Measurements from ENCODE around the genes NGDN, FITM1 and TINF2.

- PRO-cap = no peak
These were observed 10.9 kb downstream of the MYH7 start for GRCh38 chr14:23424548-23425020.

DNA sequence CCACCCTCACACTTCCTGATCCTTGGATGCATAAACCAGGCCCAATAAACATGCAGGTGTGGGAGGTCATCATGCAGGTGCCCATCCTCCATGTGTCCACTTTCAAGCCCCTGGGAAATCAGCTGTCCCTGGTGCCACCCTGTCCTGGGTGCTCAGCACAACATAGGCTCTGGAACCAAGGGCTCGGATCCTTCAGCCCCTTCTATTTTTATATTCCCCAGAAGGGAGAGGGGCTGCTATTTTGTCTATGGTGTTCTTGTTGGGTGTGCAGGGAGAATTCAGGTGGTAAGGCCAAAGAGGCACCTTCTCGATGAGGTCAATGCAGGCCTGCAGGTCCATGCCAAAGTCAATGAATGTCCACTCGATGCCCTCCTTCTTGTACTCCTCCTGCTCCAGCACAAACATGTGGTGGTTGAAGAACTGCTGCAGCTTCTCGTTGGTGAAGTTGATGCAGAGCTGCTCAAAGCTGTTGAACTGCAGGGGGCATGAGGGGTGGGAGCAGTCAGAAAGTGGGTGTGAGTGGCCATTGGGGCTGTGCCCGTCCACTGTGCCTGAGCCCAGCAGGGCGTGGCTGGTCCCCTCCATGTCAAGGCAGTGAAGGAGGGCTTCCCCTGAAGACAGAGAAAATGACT is 7.1 kb downstream of the MYH7 start:
- PRO-cap = no peak

- PRO-cap = no peak
These were observed 1.4 kb upstream of the MYH7 start for GRCh38 chr14:23436795-23437412.

GRCh38 chr14:23469005-23469160 is 620 bp upstream of the NGDN start:
- PRO-cap = no peak

- PRO-cap = unidirectional peak, minus-strand start at chr14:23469276; bidirectional peak, plus-strand start at chr14:23469703, minus-strand start at chr14:23469516
These were observed at the start of gene NGDN for GRCh38 chr14:23469161-23470269. NGDN (plus strand) TSS chr14:23469703.

- PRO-cap = no peak
These were observed 24.7 kb downstream of the NGDN start for GRCh38 chr14:23494165-23494716.

DNA sequence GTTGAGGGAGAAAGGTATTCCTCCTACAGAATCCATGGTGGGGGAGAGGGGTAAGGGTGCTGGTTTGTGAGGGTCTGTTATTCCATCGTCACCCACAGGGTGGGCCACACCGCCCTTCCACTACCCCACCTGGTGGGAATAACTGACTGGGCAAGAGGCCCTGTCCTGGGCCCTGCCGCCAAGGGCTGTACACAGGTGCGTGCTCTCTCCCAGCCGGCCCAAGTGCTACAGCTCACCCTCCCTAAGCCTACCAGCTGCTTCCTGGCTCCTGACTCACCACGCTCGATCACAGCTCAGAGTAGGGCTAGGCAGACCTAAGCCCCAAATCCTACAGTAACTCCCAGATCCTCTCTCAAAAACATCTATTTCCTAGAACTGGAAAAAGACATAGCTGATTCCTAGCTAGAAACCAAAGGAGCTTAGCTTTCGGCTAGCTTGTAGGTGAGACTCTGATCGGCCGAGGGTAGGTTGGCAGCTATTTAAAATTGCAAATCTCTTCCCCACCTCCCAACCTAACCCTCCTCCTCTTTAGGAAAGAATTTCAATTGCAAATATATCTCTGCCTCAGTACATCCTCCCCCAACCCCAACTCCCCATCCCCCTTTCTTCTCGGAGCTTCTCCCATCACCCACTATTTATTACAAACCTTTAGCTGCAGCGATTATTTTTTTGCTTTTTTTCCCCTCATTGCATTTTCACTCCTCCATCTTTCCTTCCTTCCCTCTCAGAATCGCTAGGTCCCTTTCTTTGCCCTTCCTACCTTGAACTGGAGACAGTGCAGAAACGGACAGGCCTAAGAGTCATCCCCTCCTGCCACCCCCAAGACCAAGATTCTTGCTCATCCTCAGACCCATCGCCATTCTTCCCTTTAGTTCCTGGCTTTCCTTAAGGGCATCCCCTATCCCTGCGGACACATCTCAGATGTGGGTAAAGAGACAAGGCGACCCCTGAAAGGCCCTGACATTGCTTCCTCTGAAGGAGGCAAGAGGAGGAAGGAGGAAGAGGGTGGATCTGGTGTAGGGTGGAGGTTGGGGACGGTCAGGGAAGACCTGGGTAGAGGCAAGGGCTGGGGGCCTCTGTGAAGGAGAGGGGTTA is 13.5 kb downstream of the ZFHX2 start:
- PRO-cap = no peak

GRCh38 chr14:23550486-23550774 is 1.1 kb downstream of the ZFHX2 start:
- PRO-cap = no peak

GRCh38 chr14:23588904-23589596 is 10.5 kb upstream of the JPH4 start:
- PRO-cap = no peak

GRCh38 chr14:23951559-23952238 is 1.9 kb upstream of the DHRS4 start:
- PRO-cap = no peak

DNA sequence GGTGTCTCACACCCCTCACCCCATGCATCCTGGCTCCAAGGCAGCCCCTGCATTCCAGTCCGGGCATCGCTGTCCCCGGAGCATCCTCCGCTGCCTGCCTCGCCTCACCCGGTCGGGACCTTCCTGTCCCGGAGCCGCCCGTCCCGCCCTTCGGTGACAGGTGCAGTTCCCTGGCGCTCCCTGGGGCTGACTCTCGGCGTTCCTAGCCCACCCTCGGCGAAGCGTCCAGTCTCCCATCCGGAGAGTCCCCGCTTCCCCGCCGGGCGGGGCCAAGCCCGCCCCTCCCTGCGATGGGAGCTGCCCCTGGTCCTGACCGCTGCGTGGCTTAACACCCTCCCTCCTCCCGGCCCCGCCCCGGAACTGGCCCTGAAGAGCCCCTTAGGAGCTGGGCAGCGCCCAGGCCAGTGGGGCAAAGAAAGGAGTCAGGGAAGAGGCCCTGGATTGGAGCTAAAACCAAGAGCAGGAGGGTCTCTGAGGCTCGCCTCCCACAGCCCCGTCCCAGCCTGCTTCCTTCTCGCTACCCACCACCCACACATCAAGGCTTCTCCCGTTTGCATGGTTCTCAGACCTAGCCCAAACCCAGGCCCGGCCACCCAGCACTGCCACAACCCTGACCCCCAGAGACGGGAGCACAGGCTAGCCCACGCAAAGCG is 596 bp downstream of the CARMIL3 start:
- PRO-cap = no peak

GRCh38 chr14:24071751-24072846 is 737 bp downstream of the CPNE6 start:
- PRO-cap = no peak

- PRO-cap = no peak
These were observed at the start of gene FITM1 for GRCh38 chr14:24130274-24130866. FITM1 (plus strand) TSS chr14:24130659.

- PRO-cap = bidirectional peak, plus-strand start at chr14:24131944, minus-strand start at chr14:24131900
These were observed 1.3 kb downstream of the FITM1 start for GRCh38 chr14:24131740-24132160.

GRCh38 chr14:24170935-24171226 is 999 bp upstream of the REC8 start:
- PRO-cap = no peak

DNA sequence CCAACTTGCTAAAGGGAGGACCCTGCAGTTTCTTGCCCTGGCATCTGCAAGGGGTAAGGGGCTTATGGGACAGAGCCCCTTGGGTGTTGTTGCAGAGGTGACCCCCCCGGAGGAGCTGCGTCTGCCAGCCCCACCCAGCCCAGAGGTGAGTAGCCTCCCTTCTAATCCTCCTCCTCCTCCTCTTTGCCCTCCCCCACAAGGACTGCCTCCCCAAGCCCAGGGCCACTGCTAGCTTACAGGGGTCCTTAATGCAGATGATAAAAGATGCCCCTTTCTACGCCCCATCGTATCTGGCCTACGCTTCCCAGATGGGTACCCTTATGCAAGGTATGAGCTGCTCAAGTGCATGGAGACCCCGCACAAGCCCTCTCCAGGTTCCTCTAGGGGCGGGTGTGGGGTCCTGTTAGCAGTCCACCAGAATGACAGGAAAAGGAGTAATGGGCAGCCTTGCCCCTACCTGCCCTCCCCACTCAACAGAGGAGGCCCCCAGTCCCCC is 5.8 kb downstream of the REC8 start:
- PRO-cap = no peak

DNA sequence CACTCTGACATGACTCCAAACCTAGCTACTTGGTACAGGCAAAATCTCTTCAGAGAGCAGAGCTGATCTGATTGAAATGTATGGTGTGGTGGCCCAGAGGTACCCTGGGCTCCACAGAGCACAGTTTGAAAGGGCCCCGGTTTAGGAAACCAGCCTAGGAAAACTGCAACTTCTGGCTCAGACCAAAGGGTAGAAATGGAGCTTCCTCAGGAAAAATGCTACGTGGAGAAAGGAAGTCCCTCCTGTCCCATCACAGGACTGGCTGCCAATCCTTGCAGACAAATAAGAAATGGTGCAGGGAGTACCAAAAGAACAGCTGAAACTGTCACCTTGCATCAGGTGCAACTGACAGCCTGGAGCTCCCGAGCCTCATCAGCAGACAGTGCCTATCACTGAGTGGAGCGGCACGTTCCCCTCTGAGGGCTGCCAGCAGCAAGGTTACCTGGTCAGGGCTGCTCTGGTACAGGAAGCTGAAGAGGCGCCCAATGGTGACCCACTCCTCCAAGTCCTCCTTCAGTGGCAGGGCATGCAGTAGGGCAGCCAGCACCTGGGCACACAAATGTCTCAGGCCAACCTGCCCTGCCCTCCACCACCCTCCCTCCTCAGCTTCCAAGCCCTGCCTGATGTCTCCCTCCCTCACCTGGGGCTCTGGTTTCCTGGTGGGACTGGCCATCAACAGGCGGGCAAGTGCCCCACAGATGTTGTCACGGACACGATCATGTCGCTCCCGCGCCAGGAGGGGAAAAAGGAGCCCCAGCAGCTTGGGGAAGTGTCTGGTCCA is 7.4 kb downstream of the IPO4 start:
- PRO-cap = no peak

- PRO-cap = bidirectional peak, plus-strand start at chr14:24242774, minus-strand start at chr14:24242623
These were observed at the start of gene TINF2 for GRCh38 chr14:24242490-24242860. TINF2 (minus strand) TSS chr14:24242623.

DNA sequence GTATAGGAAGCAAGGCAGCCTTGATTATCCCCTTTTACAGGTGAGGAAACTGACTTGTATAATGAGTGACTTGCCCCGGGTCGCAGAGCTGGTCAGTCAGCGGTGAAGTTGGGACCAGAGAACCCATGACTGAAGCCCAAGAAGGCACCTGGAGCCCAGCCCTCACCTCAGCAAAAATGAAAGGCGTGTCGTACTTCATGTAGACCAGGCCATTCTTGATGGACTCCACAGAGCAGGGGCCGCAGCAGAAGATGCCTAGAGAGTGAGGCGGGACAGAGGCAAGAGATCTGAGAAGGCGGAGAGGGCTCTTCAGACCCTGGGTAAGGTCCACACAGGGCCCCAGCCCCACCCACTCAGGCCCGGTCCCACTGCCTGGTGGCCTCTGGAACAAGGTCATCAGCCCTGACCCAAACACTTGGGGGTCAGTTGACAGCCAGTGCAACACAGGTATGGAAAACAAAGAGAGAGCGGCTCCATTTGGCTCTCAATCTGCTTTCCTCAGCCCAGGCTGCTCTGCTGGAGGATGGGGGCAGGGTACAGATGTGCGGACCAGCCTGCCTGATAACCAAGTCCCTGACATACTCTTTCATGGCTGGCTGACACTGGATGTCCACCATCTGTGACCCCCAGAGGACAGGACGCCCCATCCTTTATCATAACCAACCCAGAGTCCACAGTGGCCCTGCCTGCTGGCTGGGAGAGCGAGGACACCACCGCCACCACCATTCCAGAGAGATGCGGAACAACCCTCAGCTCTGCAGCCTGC is 7.0 kb downstream of the TGM1 start:
- PRO-cap = no peak

GRCh38 chr14:24307292-24307653 is 504 bp downstream of the CIDEB start:
- PRO-cap = no peak